H4 (cell line): ENCODE data around the gene ANAPC4.

DNA sequence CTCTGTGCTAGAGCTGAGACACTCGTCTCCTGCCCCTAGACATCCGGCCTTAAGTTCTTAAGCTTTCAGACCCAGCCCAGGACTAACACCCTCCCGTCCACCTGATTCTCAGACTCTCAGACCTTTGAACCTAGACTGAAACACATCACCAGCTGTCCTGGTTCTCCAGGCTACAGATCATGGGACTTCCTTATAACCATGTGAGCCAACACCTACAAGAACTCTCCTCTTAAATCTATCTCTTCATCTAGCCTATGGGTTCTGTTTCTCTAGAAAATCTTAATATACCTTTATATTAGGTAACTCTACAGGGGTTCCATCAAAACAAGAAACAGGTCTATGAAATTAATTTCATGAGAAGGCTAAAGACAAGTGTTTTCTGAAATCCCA is 14.9 kb downstream of the ADGRA3 start:
- RAMPAGE, long total RNA: no peak

- RAMPAGE, long total RNA: no peak
Observed at GRCh38 chr4:23020492-23020850, 504.6 kb upstream of the ADGRA3 start.

GRCh38 chr4:23762698-23763200 is 127.1 kb downstream of the PPARGC1A start:
- RAMPAGE, long total RNA: no peak

- RAMPAGE, long total RNA: no peak
Observed at GRCh38 chr4:23820719-23821276, 69.0 kb downstream of the PPARGC1A start.

- RAMPAGE, long total RNA: no peak
Observed at GRCh38 chr4:23879007-23879796, 10.6 kb downstream of the PPARGC1A start.

- RAMPAGE, long total RNA: no peak
Observed at GRCh38 chr4:24224490-24225009, 334.7 kb upstream of the PPARGC1A start.

- RAMPAGE, long total RNA: no peak
Observed at GRCh38 chr4:24470932-24471955, 113.1 kb downstream of the DHX15 start.

- RAMPAGE, long total RNA: no peak
Observed at GRCh38 chr4:24521719-24522390, 62.5 kb downstream of the DHX15 start.

GRCh38 chr4:24798235-24798434 is 2.8 kb downstream of the SOD3 start:
- RAMPAGE, long total RNA: no peak

- RAMPAGE, long total RNA: no peak
Observed at GRCh38 chr4:24819694-24820179, 24.4 kb downstream of the SOD3 start.

DNA sequence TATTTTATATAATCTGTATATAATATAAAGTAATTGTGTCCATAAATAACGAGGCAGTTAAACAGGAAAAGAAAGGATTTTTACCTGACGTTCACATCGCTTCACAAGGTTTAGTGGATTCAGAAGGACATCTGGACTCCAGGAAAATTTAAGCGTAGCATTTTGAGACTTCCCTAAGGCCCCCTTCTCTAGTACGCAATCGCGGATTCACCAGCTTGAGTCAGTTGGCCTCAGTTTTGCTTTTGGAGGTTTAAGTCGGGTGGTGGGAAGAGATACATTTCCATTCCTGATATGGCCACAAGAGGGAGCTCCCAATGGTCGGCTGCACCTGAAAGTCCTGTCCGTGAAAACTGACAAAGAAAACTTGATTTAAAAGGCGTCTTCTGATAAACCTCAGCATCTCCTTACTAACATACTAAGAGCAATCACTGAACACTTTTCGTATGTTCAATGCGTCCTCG is 50.7 kb downstream of the LGI2 start:
- RAMPAGE, long total RNA: no peak

GRCh38 chr4:25376605-25377750 is at the start of gene ANAPC4:
Gene ANAPC4, plus strand, starts transcription at chr4:25377263.
- RAMPAGE, long total RNA: start-site peak on the plus strand at chr4:25377222-25377289, 31 reads

DNA sequence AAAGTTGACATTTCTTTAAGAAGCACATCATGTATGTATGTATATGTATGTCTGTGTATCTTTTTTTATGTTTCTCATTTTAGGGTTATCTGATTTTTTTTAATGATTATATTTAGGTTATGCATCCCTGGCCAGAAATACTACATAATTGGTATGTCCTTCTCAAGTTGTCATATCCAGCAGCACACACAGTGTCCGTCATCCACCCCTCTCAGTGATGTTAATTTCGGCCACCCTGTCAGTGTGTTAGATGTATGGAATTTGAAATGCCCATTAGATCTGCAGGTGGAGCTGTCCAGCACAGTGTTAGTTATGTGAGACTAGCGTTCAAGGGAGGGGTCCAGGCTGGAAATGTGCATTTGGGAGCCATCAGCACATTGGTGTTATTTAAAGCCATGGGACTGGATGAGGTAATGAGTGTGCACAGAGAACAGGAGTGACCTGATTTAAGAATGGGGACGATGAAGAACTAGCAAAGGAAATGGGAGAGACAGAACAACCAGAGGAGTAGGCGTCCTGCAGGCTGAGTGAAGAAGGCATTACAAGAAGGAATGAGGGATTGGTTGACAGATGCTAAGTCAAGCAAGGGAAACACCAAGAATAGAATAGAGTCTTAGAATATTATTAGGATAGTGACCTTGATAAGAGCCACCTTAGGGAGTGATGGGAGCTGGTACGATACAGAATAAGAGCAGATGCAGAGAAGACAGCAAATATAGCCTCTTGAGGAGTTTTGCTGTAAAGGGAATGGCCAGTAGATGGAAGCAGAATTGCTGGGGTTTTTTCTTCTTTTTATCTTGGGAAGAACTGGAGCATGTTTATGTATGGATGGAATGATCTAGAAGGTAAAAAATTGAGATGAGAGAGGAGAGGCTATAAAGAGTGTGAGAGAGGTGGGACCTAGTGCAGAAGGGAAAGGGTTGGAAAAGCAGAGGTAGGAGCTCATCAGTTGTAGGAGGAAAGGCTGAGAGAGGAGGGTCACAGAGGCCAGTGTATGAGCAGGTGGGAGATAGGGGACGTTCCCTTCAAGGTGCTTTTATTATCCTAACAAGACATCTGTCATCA is 22.7 kb downstream of the ANAPC4 start:
- RAMPAGE, long total RNA: no peak

DNA sequence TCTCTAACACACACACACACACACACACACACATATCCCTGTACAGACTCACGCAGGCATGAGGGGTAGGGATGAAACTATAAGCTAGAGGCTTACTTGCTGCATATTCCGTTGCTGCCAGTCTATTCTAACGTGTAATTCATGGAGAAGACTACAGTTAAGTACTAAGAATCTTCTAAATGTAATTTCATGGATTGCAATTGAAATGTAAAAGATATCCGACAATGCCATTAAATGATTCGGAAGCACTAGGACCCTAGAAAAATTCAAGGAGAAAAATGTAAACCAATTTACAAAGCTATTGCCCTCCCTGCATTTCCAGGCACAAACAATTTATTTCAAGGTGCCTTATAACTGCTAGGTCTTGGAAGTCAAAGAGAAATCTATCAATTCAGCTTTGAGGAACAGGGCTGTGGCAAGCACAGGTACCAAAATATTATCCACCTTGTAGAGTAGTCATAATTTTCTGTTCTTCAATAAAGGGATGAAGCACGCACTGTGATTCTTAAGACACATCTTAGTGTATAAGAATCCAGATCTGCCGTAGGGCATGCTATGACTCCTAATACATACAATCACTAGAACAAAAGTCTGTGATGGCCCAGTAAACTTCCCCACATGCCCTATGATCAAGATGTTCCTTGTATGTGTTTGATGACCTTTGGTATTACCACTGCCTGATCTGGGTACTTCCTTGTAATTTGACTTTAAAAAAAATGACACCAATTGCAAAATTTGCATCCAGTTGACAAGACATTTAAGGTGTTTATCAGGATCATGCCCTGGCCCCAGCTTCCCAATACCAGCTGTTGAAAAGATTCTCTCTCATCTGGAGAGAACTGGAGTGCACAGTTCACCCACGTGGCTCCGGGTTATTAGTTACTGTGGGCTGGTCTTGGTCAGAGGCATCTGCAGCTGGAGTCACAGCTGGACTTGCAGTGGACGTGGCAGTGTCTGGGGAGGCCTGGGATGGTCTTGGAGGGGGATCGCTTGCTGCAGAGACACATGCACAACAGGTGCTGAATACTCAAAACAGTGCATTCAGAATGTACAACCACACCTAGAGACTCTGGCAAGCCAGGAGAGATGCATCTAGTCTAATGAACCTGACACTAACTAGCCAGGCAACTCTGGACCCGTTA is 92.3 kb downstream of the SLC34A2 start:
- RAMPAGE, long total RNA: no peak

GRCh38 chr4:25859535-25860126 is 3.2 kb downstream of the SEL1L3 start:
- RAMPAGE, long total RNA: no peak

DNA sequence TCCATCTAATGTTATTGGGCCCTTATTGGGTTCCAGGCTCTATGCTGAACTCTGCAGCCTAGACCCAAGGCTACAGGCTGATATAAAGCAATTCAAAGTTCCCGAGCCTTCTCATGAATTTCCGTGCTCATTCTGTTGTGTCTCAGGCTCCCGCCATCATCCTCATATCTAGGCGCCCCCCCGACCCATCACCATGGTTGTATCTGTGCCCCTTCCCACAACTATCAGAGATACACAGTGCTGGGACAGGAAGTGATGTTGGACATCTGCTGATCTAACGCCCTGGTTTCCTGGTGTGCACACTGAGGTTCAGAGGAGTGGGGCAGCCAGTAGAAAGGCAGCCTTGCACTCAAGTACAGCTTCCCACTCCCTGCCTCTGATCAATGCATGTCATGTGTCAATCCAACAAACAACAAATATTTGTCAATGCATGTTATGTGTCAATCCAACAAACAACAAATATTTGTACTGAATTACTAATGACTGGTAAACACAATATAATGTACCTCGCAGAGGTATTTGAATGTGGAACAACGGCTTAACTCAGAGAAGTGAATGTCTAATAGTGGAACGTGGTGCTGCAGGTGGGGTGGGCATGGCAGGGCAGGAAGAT is 10.1 kb upstream of the SEL1L3 start:
- RAMPAGE, long total RNA: no peak

DNA sequence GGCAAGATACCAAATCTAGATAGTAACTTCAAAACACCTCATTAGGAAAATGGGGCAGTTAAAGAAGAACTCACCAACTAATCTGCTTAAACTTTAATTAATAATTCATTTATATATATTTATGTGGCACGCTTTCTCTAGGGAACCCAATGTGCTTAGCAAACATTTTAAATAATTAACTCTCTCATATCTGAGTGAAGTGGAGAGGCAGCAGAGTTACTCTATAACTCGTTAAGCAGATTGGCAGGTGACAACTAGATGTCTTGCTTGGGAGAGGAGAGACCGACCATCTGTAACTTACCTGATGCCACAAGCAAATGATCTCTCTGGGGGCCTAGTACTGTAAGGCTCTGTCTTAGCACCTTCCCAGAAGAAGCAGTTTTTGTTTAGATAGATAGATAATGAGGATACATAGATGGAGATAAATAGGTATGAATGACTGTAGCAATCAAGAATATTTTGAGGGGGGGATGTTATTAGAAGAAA is 11.8 kb upstream of the SEL1L3 start:
- RAMPAGE, long total RNA: no peak

DNA sequence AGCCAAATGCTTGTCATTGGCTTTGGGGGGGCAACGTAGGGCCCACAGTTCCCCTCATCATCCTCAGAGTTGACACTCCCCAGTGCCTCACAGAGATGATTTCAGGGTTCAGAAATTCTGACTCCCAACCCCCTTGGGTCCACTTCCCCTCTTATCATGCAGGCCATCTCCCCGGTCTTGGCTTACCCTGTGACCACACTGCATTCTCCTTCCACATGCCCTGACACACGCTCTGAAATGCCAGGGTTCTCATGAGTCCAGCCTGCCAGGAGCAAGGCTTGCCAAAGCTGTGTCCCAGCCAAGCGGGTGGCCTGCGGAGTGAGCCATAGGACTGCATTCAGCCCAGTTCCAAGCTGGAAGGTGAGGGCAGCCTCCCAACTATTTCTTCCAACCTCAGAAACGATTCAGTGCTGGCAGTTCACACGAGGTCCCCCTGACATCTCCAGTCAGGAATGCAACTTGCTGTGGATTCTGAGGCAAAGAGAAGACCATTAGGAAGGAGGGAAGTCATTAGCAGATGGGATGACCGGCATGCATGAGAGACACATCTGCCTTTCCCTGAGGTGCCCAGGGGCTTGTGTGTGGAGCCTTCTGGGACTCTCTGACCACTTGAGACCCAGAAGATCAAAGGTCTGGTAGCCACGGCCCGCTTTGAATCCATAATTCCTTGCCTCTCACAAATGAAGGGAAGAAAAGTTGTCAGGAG is 101.3 kb downstream of the SMIM20 start:
- RAMPAGE, long total RNA: no peak

DNA sequence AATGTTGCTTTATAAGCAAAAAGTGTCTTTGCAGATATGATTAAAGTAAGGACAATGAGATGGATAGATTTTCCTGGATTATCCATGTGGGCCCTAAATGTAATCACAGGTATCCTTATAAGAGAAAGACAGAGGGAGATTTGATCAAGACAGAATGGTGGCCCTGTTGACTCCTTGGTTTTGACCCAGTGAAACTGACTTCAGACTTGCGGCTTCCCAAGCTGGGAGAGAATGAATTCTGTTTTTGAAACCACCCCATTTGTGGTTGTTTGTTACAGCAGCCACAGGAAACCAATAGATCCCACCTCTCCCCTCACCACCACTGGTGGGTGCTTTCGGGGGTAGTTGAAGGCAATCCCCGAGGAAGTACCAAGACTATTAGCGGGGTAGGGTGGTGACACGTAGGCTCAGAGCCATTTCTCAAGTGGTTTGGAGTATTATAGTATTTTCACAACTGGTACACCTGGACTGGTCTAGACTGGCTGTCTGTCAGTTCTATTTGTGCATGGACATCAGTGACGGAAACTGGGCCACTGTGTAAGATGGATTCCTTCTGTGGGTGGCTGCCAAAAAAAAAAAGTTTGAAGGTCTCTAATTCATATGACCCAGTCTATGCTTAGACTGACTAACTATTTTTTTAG is 189.1 kb upstream of the RBPJ start:
- RAMPAGE, long total RNA: no peak

- RAMPAGE, long total RNA: no peak
Observed at GRCh38 chr4:26858447-26858979, 2.1 kb upstream of the STIM2 start.